Epithelial cell of proximal tubule (primary cell): ENCODE results near the gene BORCS5.

GRCh38 chr12:12201187-12202093, 65.4 kb downstream of the LRP6 start:
- RAMPAGE, long total RNA: no peak
- RRBS: no CpG with 5 or more reads among the region's 3 CpGs

- RAMPAGE, long total RNA: no peak
- RRBS: no CpG with 5 or more reads among the region's 2 CpGs
Observed at GRCh38 chr12:12216610-12216982, 50.2 kb downstream of the LRP6 start.

DNA sequence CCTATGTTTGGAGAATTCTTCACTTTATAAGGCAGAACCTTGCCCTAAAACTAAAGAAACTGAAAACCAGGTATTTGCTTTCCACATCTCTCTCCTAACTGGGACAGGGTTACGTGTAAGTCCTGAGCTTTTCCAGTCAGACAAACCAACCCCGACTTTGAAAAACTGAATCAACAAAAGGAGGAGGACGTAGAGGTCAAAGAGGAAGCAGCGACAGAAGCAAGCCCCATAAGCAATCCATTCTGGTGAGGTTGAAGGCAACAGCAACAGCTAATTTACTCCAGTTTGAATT, 47.2 kb downstream of the LRP6 start:
- RAMPAGE, long total RNA: no peak
- RRBS: no CpG with 5 or more reads among the region's 4 CpGs

GRCh38 chr12:12356686-12357865, at the start of gene BORCS5:
TSS of gene BORCS5 (plus strand) at chr12:12357078.
- RAMPAGE, long total RNA: start-site peak on the plus strand at chr12:12357068-12357088, 61 and 22 reads in 2 replicates
- RRBS: 1% methylated on average over 9 of the region's 77 CpGs

DNA sequence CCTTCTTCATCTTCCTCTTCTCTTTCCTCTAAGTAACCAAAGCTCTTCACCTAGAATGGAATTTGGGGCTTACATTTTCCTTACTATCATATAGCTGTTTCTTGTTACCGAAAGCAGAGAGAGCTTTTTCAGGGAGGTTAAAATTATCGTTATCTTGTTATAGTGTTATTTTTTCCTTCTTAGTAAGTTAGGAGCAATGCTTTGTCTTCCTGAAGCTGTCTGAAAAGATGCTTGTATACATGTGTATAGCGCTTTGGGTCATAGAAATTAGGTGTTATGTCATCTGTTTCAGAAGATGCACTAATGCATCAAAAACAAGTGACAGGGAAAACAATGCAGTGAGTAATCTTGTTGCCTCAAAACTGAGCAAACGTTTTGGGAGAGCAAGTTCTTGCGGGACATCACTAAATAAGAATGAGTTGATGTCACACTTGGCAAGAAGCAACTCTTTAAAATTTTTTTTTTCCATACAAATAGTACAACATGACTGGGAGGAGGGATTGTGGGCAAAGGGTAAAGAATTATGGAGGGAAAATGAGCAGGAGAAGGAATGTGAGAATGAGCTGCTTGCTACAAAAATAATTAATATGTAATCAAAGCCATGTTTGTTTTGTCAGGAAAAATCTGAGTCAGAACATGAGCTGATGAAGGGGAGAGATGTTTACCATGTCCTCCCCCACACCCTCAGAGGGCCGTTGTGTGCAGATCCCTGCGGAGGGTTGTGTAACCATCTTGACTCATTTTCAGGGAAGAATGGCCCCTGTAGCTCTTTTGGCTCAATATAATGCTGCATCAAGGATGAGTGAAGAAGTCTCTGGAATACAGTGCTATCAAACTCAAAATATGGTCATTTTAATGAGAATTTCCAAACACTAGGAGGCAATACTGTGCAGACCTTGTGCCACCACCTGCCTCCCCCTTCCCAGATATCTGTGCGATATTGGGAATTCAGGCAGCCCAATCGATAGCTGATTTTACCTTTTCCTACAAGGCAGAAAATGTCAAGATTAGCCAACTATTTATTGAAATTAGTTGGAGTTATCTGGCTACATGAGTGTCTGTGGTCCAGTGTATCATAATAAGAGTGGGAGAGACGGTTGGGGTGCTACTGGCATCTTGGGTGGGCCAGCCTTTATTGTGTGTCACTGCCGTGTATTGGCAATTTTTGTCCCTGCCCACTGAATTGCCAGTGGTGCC, 41.4 kb downstream of the BORCS5 start:
- RAMPAGE, long total RNA: no peak
- RRBS: no CpG with 5 or more reads among the region's 11 CpGs

DNA sequence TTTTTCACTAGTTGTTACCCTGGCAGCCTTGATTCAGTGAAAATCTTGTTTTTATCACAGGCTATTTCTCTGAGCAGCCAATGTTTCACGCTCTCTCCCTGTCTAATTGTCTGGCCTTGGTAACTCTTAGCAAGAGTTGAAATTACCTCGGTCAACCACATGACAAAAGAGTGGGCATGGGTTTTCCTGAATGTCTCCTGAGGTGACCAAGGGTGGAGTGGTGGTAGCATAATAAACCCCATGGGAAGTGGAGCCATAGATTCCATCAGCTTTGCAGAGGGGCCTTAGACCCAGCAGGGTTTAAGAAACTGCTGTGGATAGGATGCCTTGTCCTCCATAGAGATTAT, 43.3 kb downstream of the BORCS5 start:
- RAMPAGE, long total RNA: no peak
- RRBS: no CpG with 5 or more reads among the region's 2 CpGs

- RAMPAGE, long total RNA: no peak
- RRBS: 86% methylated on average over 1 of the region's 16 CpGs
Observed at GRCh38 chr12:12465968-12466878, 96.4 kb downstream of the DUSP16 start.

GRCh38 chr12:12486515-12487431, 75.9 kb downstream of the DUSP16 start:
- RAMPAGE, long total RNA: no peak
- RRBS: no CpG with 5 or more reads among the region's 8 CpGs

- RAMPAGE, long total RNA: no peak
- RRBS: no CpG with 5 or more reads among the region's 4 CpGs
Observed at GRCh38 chr12:12519189-12519766, 43.4 kb downstream of the DUSP16 start.

GRCh38 chr12:12612493-12612871, 806 bp downstream of the CREBL2 start:
- RAMPAGE, long total RNA: no peak
- RRBS: no CpG with 5 or more reads among the region's 3 CpGs

DNA sequence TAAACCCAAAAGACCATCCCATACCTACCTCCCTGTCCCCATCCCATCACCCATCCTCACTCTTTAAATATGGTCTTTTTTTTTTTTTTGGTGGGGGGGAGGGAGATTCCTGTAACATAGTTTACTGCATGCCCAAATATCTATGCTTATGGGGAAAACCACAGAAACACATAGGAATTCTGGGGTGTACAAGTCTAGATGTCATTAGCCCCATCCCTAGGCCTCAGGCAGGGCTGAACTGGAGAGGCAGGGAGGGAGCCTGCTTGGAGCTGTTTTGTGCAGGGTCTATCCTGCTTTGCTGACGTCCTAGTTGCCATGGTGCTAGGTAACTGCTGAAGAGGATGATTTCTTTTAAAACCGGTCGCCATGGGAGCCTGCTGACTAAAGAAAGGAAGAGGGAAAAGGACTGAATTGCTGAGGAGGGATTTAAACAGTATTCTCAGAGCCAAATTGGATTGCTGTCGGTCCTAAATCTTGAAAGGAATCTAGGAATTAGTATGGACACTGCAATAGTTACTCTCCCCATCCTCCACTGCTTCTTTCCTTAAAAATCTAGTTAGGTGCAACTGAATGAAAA, 10.7 kb downstream of the GPR19 start:
- RAMPAGE, long total RNA: no peak
- RRBS: no CpG with 5 or more reads among the region's 4 CpGs

DNA sequence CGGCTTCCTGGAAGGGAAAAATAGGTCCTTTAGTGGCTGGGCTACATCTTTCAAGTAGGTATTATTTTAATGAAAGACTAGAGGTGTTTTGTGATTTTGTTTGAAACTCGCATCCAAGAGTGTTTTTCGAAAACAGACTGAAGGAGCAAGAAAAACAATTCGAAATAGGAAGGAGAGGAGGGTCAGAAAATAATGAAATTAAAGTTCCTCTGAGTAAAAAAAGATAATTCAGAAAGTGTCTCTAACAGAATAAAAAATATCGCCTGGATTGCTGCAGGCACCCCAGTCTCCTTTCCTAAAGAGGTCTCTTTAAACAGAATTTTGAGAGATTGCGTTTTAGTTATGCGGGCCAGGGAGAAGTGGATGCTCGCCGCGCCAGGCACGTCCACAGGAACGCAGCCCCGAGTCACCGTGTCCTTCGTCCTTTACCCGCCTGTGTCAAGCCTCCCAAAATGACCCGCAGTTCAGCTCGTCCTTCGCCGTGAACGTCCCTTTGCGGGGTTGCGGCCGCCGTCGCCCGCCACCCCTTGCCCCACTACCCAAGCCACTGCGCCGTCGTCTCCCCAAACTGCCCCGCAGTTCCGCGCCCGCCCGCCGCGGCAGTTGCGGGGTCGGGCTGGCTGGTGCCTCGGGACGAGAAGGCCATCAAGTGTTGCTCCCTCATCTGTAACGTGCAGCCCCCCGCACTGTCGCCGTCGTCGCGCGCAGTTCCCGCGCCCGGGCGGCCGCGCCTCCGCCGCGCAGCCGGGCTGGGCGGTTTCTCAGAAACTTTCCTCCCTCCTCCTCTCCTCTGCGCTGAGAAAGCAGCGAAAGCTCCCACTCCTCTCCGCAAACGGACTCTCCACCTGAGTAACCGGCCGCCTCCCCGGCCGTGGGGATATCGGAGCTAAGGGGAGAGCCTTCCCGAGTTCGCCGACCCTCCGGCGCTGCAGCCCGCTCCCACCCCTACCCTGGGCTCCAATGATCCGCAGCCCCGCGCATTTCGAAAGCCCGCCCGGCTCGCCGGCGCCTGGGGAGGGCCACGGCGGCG, 6.5 kb downstream of the CDKN1B start:
- RAMPAGE, long total RNA: no peak
- RRBS: 1% methylated on average over 20 of the region's 87 CpGs

DNA sequence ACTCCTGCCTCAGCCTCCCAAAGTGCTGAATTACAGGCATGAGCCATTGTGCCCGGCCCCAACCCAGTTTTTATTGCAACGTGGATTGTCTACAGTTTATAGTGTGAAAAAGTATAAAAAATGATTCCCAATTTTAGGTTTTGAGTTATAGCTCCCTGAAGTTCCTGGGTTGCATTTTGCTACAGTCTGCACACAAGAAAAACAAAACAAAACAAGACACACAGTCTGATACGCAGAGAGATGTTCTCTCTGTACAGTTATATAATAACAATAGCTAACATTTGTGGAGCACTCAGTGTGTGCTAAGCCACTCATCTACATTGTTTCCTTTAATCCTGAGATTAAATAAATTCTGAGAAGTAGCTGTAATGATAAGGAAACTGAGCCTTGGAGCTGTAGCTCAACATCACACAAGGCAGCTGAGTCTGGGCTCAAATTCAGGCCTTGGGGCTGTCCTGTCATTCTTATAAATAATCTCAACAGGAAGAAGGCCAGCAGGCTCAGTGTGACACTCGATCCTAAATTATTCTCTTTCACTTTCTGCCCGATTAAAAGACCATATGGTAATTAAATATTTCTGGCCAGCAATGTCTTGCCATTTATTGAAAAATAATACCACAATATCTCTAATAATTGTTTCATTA, 24.4 kb downstream of the CDKN1B start:
- RAMPAGE, long total RNA: no peak
- RRBS: no CpG with 5 or more reads among the region's 5 CpGs

GRCh38 chr12:12788575-12789349, 3.3 kb downstream of the APOLD1 start:
- RAMPAGE, long total RNA: no peak
- RRBS: no CpG with 5 or more reads among the region's 9 CpGs

GRCh38 chr12:12890322-12891060, 871 bp upstream of the GPRC5A start:
- RAMPAGE, long total RNA: no peak
- RRBS: no CpG with 5 or more reads among the region's 16 CpGs

- RAMPAGE, long total RNA: no peak
- RRBS: no CpG with 5 or more reads among the region's 4 CpGs
Observed at GRCh38 chr12:12920088-12920458, 28.7 kb downstream of the GPRC5A start.

DNA sequence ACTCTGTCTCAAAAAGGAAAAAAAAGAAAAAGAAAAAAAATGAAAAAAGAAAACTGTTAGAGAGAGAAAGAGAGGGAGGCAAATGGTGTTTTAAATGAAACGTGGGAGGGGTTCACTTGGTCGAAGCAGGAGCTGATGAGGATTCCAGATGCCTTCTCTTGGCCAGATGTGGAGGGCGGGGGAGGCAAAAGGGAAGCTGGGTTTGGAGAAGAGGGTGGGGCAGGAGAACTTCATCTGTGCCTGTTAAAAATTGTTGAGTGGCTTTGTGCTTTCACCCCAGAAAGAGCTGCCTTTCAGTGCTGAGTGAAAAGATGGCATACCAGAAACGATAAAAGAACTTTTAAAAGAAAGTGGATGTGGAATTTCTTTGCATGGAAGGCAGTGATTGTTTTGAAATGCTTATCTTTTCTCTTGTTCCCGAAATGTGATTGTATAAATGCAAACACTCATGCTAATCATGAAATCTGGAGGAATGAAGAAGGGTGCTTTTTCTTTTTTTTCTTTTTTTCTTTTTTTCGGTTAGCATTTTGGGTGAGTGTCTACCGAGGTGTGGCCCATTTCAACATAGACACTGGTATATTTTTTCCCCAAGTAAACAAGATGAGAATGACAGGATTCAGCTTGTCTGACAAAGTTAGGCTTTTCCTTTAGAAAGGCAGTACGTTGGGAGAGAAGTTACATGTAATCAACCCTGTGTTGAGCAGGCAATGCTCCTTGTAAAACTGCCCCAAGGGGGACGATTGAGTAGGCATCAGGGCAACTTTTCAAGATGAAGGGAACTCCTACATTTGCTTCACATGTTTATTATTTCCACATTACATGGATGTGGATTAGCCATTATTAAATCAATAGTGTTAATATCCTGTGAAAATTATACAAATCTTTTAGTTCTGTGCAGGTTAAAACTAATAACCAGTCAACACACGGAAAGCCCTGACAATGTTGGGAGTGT, 1.5 kb downstream of the EMP1 start:
- RAMPAGE, long total RNA: no peak
- RRBS: no CpG with 5 or more reads among the region's 10 CpGs

DNA sequence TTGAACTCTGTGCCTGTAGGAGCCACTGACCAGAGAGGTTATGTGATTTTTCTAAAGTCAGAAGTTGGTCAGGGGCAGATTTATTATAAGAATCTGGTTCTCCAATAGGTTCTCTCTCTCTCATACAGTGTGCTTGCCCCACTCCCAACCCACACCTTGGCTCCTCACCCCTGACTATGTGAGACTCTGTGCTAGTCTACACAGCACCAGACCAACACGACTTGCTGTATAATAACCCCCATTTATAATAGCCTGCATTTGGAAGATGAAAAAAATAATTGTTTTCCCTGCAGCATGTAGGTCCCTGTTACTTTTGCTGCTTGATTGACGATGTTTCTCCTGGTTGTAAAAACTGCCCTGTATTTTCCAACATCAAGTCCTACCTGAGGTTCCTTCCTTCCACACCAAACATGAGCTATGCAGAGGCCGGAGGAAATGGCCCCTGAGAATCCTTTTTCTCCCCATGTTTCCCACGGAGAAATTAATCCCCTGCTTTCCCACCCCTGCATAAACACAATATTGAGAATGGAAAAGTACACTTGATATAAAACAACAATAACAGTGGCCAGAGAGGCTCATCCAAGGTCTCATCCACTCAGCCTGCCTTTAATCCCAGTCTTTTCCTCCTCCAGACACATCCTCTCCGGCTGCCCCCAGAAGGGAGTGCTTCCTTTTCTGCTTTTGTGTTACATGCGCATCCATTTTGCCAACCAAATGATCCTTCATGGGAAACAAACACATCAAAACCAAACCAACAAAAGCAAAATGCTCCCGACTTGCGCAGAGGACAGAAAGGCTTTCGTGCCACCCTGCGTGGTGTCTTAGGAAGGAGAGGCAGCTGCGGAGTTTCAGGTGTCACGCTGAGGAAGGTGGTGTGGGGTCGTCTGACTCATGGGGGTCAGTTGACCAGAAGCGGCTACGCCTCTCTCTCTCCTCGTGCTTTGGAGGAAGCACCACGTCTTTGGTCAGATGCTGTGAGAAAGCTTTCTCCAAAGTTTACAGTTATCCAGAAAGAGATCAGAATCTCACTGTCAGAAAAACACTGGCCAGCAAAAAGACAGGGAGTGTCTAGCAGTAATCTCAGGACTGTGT, 7.6 kb downstream of the EMP1 start:
- RAMPAGE, long total RNA: no peak
- RRBS: no CpG with 5 or more reads among the region's 17 CpGs

DNA sequence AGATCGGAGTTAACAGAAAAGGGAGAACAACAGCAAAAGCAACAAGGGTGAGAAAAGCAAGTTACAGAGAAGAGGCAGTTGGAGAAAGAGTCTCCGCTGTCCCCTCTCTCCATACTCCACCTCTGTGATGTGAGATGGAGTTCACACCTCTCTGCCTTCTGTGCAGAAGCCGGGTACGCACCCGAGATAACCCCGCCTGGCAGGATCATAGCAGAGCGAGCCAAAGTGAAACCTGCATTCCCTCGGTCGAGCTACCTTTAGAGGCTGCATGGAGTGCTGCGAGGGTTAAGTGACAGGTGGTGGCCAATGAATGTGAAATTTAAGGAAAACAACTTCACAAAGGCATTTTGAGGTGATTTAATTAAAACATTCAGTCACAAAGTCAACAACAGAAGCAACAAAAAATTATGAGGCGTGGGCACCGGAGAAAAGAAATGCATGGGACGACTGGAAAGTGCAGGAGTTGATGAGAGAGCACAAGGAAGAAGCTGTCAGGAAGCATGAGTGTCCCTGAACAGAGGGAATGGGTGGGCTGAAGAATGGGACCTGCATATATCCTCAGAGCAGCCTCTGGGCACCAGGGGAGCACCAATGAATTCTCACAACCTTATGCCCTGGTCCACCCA, 208.2 kb downstream of the EMP1 start:
- RAMPAGE, long total RNA: no peak
- RRBS: no CpG with 5 or more reads among the region's 13 CpGs

- RAMPAGE, long total RNA: no peak
- RRBS: no CpG with 5 or more reads among the region's 6 CpGs
Observed at GRCh38 chr12:14283458-14284069, 81.9 kb upstream of the ATF7IP start.